Melanocyte of skin (primary cell): Measurements from ENCODE around the genes PWWP2B and UTF1.

DNA sequence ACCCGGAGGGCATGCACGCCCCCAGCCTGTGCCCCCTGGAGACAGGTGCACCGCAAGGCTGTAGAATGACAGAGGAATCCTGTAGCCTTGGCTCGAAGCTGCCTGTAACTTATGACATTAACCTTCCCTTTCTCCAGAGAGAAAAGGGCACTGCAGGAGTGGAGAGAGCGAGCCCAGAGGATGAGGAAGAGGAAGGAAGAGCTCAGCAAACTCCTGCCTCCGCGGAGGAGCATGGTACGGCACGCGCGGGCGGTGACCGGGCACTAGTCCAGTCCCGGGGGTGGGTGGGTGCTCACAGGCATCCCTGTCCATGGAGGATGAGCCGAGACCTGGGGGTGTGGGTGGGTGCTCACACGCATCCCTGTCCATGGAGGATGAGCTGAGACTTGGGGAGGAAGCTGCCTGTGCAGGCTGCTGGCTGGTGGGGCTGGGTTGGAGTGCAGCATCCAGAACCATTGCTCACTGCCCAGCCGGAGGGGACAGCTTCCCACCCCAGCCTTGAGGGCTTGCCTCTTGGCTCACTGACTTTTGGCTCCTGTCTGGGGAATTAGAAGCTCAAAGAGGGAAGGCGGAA lies 23.7 kb downstream of the LRRC27 start:
- CAGE, long polyA plus RNA, 2 experiments: no peak in any of the 2 experiments

DNA sequence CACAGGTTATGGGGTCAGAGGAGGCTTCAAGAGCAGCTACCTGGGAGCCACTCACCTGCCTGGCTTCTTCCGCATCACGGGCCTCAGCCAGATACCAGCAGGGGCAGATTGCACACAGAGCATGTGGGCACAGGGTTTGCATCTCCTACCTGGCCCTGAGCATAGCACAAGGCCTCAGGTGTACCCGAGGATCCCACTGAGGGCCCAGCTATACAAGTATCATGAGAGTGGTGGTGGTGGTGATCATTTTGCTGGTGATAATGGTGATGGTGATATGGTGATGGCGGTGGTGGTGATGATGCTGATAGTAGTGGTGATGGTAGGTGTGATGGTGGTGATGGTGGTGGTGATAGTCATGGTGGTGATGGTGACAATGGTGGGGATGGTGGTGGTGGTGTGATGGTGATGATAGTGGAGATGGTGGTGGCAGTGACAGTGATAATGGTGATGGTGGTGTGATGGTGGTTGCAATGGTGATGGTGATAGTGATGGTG lies 5.1 kb upstream of the PWWP2B start:
- CAGE, long polyA plus RNA, 2 experiments: no peak in any of the 2 experiments

GRCh38 chr10:132396900-132397974 lies at the start of gene PWWP2B:
Gene PWWP2B, plus strand, starts transcription at chr10:132397200.
- CAGE, long polyA plus RNA, 2 experiments: no peak in any of the 2 experiments

DNA sequence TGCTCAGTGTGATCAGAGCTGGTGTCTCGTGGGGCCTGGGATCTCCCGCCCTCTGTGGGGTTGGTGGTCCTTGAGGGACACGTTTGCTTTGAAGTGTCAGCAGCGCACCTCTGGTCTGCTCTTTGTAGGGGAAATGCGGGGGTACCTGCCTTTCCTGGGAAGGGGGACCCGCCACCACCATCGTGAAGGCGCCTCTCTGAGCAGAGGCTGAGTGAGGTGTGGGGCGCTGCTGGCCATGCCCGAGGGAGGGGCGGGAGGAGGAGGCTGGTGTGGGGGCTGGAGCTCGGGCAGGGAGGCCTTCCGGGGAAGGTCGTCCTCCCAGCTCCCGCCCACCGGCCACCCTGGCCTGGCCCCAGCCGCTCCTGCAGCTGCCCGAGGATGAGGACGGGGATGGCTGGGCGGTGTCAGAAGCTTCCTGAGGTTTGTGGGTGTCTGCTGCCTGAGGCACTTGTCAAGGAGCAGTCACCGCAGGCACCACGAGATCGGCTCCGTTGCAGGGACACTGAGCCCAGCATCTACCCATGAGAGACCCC lies 11.3 kb downstream of the PWWP2B start:
- CAGE, long polyA plus RNA, 2 experiments: no peak in any of the 2 experiments

GRCh38 chr10:132449204-132449594 lies 52.2 kb downstream of the PWWP2B start:
- CAGE, long polyA plus RNA, 2 experiments: no peak in any of the 2 experiments

- CAGE, long polyA plus RNA, 2 experiments: no peak in any of the 2 experiments
These were observed 69.4 kb downstream of the PWWP2B start for GRCh38 chr10:132466307-132466893.

GRCh38 chr10:132480268-132480617 lies 57.3 kb upstream of the INPP5A start:
- CAGE, long polyA plus RNA, 2 experiments: no peak in any of the 2 experiments

GRCh38 chr10:132519015-132519446 lies 18.6 kb upstream of the INPP5A start:
- CAGE, long polyA plus RNA, 2 experiments: no peak in any of the 2 experiments

DNA sequence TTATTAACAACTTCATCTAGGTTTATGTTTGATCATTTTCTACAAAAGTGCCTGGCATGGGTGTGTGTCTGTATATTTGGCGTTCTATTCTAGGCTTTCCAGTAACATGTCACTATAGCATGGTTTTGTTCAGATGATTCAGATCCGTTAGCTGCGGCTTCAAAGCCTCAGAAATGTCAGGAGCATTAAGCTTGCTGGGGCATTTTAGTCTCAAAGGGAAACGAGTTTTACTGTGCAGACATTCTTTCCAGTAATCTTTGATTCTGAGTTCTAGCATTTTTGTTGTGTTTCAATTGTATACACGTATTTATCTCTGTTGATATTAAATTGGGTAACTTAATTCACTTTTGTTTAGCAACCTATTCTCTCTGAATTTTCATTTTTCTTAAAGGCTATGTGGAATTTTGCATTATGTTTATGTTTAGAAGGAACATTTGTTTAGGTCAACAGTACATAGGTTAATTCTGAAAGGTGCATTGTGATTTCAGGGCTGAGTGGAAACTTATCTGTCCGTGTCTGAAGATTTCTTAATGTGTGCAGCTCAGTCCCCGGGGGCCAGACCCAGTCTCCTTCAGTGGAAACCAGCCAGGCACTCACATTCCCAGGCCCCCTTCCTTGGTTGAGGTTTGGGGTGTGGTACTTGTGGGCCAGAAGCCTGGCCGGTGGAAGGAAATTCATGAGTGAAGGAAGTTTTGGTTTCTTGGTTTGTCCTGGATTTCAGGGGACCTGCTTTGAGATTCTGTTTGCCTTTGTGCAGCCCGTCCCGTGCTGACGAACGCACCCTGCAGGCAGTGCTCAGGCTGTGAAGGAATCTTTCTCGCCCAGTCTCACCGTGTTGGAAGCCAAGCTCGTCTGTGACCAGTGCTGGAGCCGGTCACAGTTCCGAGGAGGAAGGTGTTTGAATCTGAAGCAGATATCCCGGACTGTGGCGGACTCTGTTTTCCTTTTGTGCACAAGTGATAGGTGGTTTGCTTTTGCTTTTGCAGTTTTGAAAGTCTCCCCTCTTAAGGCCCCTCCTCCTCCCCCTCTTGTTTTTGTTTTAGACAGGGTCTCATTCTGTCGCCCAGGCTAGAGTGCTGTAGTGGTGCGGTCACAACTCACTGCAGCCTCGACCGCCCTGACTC lies 2.7 kb downstream of the INPP5A start:
- CAGE, long polyA plus RNA, 2 experiments: no peak in any of the 2 experiments

DNA sequence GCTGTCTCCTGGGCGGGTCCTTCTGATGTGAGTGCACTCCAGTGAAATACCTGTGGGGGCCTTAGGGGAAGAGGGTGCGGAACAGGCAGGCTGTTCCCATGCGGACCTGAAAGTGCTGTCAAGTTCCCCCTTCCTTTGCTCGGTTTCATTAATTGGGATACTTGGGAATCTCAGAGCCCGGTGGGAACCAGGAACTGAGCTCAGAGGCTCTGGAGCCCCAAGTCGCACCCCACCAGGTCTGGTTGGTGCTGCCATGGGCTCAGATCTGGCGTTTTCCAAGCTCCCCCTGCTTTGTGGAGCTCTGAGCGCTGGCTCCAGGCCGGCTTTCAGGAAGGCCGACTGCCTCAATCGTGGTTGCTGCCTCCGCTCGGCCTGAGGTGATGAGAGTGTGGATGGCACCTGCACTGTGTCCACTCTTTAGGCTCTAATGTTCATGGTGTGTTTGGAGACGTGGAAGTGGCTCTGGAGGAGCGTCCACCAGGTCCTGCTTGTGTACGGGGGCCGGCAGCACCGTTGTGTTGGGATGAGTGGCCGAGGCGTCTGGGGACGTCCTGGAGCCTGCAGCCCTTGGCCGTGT lies 8.0 kb downstream of the INPP5A start:
- CAGE, long polyA plus RNA, 2 experiments: no peak in any of the 2 experiments

GRCh38 chr10:132562675-132563625 lies 25.4 kb downstream of the INPP5A start:
- CAGE, long polyA plus RNA, 2 experiments: no peak in any of the 2 experiments

- CAGE, long polyA plus RNA, 2 experiments: no peak in any of the 2 experiments
These were observed 33.5 kb downstream of the INPP5A start for GRCh38 chr10:132571039-132571554.

- CAGE, long polyA plus RNA, 2 experiments: no peak in any of the 2 experiments
These were observed 55.9 kb downstream of the INPP5A start for GRCh38 chr10:132593394-132593885.

DNA sequence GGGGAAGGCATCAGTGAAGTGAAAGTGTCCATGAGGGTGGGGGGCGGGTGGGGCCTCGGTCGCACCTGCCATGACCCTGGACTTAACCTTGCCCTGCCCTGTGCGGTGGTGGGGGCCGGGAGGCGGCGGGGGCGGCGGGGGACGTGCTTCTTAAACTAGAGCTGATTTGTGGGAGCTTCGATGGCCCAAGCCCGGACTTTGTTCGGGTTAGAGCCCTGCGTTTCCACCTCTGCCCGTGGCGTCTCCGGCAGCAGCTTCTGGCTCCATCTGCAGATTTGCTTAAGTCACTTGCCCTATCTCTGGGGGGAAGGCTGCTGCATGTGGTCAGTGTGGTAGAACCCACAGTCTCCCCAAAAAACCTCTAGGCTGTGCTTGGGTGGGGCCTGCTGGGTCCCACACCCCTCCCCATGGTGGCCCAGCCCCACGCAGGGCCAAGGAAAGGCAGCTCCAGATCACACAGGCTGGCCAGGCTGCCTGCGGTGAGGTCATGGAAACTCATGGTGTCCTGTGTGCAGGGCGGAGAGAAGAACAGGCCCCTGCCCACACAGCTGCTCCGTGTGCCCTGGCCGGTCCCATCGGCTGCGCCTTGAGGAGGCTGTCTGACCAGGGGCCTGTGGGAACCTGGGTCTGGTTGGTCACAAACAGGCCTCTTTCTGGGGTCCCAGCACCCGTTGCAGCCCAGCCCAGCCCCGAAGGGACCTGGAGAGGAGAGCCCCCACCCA lies 93.2 kb downstream of the INPP5A start:
- CAGE, long polyA plus RNA, 2 experiments: no peak in any of the 2 experiments

DNA sequence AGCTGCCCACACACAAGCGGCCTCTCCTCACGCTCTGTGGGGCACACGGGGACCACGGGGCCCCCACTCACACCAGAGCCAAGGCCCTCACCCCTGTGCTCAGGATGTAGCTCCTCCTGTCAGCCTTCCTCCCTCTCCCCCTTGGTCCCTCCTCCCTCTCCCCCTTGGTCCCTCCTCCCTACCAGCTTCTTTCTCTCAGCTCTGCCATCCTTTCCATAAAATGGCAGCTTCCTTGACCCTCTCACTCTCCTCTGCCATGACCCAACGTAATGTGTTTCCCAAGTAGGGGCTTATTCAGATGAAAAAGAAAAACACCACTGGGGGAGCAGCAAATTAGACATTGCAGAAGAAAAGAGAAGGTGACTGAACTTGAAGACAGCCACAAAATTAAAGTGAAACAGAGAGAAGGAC lies 114.3 kb downstream of the INPP5A start:
- CAGE, long polyA plus RNA, 2 experiments: no peak in any of the 2 experiments

GRCh38 chr10:132702996-132703532 lies 82.9 kb downstream of the NKX6-2 start:
- CAGE, long polyA plus RNA, 2 experiments: no peak in any of the 2 experiments

DNA sequence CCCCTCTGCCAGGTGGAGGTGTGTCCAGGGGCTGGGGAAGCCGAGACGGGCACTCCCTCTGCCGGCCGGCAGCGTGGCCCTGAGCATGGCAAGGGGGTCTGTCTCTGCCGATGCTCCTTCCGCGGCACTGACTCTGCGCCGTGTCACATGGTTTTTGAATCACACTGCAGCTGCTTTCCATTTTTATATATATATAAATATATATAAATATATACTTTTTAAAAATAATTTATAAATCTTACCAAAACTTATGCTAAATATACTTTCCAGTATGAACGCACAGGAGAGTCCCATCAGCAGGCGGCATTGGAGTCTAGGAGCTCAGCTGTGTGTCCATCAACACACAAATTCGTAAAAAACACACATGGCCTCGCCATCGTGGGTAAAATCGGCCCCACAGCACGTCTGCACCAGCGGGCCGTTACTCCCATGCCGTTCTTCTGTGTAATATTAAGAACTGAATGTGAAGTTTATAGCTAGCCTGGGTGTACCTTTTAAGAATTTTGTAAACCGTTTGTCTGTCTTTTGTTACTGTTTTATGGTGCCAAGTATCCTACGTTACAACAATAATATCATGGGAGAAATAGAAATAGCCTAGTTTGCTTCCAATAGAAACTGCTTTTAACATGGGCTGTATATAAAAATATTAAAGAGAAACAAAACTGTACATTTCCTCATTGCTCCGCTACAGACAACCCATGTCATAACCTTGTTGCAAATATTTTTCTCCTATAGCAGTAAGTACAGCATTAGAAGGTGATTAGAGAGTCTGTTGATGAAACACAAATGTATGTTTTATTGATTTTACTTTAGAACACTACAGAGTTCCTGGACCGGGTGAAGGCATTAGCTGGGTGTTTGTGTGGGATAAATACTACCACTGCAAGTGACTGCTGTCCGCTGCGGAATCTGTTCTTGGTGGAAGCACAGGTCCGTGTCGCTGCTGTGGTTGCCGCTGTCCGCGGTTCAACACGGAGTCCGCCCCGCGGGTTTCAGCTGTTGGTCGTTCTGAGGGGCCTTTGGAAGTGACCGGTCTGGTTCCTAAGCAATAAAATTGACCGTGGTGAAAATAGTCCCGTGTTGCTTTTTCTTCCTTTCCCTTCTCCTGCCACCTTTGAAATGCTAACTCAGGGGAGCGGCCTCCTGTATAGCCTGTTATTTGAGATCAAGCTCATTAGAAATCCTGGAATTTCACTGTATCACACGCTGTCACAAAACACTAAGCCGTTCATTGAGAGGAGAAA lies 3.1 kb downstream of the NKX6-2 start:
- CAGE, long polyA plus RNA, 2 experiments: no peak in any of the 2 experiments

DNA sequence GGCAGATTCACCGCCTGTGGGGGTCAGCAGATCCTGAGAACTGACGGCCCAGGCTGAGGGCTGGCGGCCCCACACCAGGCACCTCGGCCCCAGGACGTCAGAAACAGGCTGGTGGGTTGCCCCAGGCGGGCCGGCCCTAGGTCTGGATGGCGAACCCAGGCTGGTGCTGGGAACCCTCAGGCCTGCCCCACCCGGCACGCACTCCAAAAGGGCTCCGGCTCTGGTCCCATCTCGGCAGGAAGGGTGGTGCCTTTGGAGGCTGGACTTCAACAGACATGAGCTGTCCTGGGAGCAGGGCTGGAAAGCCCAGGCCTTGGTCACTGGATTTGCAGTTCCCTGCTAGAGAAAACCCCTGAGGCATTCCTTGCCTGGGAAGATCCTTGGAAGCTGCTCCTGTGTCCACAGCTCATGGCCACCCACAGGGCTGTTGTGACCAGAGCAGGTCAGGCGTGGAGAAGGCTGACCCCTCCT lies 42.7 kb upstream of the CFAP46 start:
- CAGE, long polyA plus RNA, 2 experiments: no peak in any of the 2 experiments

DNA sequence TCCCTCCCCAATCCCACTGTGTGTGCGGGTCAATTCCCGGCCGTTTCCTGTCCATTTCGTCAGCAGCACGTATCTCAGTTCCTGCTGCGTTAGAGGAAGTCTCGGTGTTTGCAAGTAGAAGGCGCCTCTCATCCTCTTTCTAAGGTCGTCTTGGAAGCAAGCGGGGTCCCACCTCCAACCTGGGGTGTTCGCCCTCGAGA lies 25.0 kb upstream of the ADGRA1 start:
- CAGE, long polyA plus RNA, 2 experiments: no peak in any of the 2 experiments

GRCh38 chr10:133229741-133230380 lies at the start of gene UTF1:
Gene UTF1, plus strand, starts transcription at chr10:133230217.
- CAGE, long polyA plus RNA, 2 experiments: no peak in any of the 2 experiments